GM23248 (cell line): ENCODE measurements around a stretch of chr20.

- RAMPAGE, long total RNA: no peak
Measured at GRCh38 chr20:37737681-37738399, 44.0 kb downstream of the CTNNBL1 start.

DNA sequence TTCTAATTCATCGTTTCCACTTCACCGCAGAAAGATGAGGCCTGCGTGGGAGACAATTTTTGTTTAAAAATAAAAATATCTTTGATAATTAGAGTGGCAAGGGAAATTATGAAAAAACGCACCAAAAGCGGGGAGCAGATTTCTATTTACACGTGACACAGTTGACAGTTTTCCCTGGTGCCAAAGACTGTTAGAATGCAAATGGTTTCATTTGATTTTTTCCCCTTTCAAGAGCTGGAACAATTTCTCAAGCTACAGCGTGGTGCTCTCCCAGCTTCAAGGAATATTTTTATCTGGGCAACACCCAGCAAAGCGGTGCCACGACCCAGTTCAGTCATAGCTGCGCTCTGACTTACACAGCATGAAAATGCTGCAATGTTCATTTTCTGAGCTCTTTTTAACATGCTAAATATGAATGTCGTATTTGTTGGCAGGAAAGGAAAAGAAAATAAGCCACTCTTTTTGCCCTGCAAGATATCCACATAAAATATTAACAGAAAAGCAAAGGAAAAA, 47.3 kb downstream of the TTI1 start:
- RAMPAGE, long total RNA: no peak

DNA sequence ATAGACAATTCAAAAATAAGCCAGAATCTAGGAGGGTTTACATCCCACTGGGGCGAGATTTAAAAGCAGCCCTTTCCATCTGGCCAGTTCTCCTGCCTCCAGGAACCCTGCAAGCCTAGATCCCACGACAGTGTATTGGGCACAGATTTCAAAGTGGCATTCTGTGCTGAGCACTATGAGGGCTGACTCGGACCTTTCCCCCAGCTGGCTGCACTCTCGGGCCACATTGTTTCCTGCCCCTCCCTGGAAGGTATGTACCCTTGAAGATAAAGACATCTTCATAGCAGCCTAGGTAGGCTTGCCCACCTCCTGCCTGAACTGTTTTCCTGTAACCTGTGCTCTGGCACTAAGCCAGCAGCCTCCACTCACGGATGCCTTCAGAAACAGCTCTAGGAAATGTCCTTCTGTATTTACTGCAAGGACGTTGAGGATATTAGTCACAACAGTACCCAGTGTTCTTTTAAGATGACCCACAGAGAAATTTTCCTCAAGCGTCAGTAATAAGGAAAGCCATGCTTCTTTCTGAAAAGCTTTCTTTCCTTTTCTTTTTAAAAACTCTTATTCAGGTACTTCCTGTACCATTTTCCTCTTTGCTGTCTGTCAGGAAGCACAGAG, 43.7 kb downstream of the TTI1 start:
- RAMPAGE, long total RNA: no peak

DNA sequence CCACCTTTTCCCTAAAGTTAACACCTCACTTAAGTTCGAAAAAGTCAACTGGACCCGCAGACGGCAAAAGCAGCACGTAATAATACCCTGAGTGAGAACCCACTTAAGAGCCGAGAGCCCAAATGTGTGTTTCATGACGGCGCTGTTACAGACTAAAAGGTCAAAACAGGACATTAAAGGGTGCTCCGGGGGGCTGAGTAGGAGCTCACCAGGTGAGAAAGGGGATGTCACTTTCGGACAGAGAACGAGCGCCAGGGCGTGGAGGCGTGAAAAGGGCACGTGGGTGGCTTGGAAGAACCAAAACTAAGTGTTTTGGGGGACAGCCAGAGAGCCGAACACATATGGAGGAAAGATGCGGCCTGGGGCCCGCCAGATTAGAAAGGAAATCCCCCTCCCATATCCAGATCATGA, 345 bp downstream of the TTI1 start:
- RAMPAGE, long total RNA: no peak

DNA sequence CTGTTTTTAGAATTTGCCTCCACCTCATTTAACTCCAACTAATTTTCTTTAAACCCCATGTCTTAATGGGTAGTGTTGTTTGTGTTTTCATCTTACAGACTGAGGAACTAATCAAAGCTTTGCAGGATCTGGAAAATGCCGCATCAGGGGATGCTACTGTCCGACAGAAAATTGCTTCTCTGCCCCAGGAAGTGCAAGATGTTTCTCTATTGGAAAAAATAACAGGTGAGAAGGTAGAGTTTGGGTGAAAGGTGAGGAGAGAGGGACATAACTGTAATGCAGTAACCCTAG, 25.7 kb downstream of the RPRD1B start:
- RAMPAGE, long total RNA: no peak

- RAMPAGE, long total RNA: no peak
Measured at GRCh38 chr20:38067416-38067928, 33.9 kb downstream of the RPRD1B start.

- RAMPAGE, long total RNA: no peak
Measured at GRCh38 chr20:38090194-38091373, 57.0 kb downstream of the RPRD1B start.

GRCh38 chr20:38114383-38114801, 50.7 kb downstream of the TGM2 start:
- RAMPAGE, long total RNA: no peak

DNA sequence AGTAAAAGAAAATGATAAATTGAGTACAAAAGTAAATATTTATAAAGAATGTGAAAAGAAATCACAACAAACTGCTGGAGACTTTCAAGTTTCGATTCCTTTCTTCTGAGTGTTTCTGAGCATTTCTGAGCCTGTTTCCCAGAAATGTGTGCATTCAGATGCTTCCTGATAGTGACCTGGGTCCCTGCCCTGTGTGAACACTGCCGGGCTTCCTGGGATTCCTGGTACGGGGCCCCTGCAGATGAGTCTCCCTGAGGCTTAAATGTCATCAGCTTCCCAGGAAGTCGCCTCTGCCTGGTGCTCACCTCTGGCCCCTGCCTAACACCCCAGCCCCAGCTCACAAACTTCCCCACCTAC, 42.1 kb downstream of the TGM2 start:
- RAMPAGE, long total RNA: no peak

GRCh38 chr20:38128678-38129759, 36.1 kb downstream of the TGM2 start:
- RAMPAGE, long total RNA: no peak

DNA sequence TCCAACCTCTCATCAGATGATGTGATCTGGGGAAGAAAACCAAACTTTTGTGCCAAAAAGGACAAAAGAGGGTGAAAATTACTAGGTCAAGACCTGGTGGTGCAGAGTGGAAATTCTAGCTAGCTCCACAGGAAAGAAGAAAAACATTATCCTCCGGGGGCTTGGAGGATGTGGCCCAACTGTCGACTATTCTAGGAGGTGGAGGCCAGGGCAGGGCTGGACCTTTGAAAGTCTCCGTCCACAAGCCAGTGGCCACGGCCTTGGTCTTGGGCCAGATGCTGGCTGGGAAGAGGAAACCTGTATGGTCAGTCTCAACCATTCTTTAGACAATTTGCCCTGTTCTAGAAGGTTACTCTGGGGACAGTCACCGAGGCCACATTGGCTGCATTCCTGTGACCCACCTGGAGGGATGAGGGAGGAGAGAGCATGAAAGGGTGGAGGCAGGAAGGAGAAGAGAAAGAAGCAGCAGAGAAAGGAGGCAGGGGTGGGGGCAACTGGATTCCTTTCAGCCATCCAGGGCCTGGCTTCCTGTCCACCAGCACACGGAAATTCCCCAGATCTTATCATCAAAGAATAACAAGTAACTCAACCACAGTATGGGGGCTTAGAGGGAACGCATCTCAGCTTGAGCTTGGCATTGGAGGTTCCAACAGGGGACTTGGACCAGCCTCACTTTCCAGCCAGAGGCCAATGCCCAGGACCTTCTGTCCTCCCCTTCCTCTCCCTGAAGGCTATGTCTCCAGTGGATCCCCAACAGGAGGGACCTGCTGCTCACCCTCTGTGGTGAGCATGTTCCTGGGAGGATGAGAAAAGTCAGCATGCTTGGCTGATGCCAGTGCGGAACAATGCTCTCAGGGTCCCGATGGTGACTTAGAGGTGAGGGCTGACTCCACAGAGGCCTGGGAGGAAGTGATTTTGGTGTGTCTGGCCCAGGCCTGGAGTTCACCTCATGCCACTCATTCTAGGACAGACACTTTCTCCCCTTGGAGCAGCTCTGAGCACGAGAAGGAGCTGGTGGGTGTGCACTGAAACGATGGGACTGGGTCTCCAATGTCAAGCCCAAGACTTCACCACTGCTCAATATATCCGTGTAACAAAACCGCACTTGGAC, 30.4 kb downstream of the TGM2 start:
- RAMPAGE, long total RNA: no peak

GRCh38 chr20:38146671-38146999, 18.4 kb downstream of the TGM2 start:
- RAMPAGE, long total RNA: no peak

- RAMPAGE, long total RNA: no peak
Measured at GRCh38 chr20:38342992-38343784, 3.1 kb upstream of the LBP start.

DNA sequence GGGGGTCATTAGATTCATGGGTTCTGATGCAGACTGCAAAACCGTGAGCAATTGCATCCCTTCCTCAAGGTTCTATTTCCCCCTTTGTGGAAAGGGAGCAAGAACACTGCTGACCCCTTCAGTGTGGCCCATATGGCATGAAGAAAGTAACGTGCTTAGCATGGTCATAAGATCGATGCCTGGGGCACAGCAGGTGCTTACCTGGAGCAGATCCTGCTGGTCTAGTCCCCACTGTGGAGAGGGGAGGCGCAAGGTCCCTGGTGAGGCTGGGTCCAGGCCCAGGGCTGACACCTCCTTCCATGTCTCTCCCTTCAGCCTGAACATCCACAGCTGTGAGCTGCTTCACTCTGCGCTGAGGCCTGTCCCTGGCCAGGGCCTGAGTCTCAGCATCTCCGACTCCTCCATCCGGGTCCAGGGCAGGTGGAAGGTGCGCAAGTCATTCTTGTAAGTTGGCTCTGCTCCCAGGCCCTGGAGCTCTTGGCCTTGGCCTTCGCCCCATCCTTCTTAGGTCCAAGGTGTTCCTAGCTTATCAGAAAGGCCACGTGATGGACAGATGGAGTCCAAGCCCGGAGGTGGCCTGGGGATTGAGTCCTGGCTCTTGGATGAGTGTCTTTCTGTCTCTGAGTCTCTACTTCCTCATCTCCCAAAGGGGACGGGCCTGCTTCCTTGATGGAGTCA, 4.4 kb downstream of the LBP start:
- RAMPAGE, long total RNA: no peak

DNA sequence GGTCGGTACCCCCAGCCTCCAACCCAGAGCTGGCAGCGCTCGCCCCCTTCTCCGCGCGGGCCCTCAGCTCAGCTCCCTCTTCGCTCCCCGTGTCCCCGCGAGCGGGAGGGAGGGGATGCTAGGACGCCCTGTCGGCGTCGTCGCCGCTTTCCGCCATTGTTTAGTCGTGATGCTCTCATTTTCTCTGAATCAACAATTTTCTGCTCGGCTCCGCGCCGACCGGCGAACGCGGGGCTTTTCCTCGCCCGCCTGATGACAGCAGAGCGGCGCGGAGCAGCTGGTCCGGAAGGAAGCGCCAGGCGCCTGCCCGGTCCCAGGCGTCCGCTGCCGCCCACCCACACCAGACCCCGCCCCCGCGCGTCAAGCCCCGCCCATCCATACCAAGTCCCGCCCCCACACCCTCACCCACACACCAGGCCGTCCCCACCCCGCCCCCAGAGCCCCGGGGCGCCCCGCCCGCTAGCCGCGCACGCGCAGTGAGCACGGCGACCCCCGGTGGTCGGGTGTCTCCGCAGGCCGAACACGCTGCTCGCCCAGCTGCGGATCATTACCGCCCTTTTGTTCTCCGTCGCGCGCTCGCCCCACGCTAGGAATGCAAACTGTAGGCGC, 50.0 kb upstream of the SLC32A1 start:
- RAMPAGE, long total RNA: no peak

DNA sequence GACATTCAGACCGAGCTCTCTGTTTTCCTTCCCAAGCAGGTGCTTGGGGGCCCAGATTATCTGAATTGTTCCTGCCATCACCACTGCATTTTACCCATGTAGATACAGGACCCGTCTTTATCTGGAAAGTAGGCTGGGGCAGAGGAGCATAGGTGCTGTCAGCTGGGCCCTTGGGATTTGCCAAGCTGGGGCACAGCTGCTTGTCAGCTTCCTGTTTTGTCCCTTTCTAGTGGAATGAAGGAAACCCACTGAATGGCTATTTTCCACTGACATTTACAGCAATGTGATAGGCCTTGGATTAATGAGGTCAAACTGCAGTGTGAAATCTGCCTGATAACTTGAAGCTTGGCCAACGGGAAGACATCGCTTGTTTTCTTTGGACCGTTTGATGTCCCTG, 6.6 kb downstream of the PPP1R16B start:
- RAMPAGE, long total RNA: no peak

GRCh38 chr20:38893837-38894465, 32.3 kb upstream of the FAM83D start:
- RAMPAGE, long total RNA: no peak

DNA sequence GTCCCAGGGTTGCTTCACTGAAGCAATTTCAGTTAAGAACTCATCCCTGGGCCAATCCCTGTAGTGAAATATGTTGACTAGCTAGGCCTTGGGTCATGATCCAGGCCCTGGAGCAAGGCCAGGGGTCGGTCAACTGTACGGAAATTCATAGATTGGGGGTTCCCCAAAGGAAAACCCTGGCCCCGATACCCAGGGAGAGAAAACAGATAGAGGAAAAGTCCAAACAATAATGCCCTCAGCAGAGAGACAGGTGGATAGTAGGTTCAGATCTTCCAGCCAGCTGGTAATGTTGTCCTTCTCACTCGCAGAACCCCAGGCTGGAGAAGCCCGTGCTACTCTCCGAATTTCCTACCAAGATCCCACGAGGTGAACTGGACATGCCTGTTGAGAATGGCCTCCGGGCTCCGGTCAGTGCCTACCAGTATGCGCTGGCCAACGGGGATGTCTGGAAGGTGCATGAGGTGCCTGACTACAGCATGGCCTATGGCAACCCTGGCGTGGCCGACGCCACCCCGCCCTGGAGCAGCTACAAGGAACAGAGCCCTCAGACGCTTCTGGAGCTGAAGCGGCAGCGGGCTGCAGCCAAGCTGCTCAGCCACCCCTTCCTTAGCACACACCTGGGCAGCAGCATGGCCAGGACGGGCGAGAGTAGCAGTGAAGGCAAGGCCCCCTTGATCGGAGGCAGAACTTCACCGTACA, 8.2 kb upstream of the FAM83D start:
- RAMPAGE, long total RNA: no peak

DNA sequence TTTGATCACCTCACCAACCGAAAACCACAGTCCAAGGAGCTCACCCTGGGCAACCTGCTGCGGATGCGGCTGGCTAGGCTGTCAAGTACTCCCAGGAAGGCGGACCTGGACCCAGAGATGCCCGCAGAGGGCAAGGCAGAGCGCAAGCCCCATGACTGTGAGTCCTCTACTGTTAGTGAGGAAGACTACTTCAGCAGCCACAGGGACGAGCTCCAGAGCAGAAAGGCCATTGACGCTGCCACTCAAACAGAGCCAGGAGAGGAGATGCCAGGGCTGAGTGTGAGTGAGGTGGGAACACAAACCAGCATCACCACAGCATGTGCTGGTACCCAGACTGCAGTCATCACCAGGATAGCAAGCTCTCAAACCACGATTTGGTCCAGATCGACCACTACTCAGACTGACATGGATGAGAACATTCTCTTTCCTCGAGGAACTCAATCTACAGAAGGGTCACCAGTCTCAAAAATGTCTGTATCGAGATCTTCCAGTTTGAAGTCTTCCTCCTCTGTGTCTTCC, 10.4 kb upstream of the DHX35 start:
- RAMPAGE, long total RNA: no peak

- RAMPAGE, long total RNA: no peak
Measured at GRCh38 chr20:39042479-39042955, 80.4 kb downstream of the DHX35 start.